ENCODE measurements around the gene PNP.

DNA sequence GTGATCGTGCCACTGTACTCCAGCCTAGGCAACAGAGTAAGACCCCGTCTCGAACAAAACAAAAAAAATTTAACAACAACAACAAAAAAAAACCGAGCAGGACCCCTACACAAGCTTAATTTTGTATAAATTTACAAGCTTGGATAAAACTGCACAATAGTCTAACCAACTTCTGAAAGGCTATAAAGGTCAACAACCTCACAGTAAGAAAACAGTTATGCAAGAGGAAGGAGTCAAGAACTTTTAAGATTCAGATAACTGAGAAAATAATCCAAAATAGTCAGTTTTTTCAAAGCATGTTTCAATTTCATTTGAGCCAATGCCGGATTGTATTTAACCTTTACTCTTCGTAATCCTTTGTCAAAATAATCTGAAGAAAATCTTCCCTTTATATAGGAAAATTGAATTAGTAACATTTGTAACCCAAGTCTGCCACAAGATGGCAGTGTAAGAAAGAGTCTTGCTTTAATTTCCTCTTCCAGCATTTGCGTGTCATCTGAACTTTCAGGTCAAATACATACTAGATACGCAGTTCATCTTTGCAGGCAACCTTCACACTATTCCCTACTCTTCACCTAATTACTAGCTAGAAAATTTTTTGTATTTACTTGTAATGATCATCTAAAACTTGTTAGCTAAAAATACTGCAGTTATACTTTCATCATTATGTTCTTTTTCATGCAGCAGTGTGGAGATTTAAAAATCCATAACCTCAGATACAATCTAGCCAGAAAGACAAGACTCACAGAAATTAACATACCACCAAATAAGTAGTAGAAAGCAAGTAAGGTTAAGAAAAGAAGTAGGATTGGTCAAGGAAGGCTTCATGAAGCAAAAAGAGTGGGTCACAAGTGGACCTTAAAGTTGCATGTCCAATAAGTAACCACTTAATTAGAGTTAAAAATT lies 5.8 kb downstream of the CCNB1IP1 start:
- PRO-cap = no peak

DNA sequence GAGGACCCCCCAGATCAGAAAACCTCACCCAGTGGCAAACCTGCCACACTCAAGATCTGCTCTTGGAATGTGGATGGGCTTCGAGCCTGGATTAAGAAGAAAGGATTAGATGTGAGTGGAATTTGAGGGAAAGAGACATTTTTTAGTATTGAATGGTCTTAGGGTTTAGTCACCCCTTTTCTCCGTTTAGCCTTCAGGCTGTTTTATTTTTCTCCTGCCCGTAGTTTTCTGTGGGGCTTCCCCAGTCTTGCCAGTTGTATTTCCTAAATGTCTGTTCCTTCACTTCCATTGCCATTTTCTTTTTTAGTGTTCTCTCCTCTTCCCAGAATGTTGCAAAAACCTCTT lies 937 bp downstream of the APEX1 start:
- PRO-cap = no peak

GRCh38 chr14:20457741-20458854 lies 3.1 kb downstream of the APEX1 start:
- PRO-cap = no peak

- PRO-cap = unidirectional peak, plus-strand start at chr14:20461993
These were observed 553 bp upstream of the PIP4P1 start for GRCh38 chr14:20461855-20462118.

- PRO-cap = bidirectional peak, plus-strand start at chr14:20469406, minus-strand start at chr14:20469180
These were observed at the start of gene PNP for GRCh38 chr14:20468956-20469939. Gene PNP (plus strand): TSS chr14:20469406.

GRCh38 chr14:20625106-20625956 lies 16.2 kb downstream of the OR6S1 start:
- PRO-cap = no peak

- PRO-cap = no peak
These were observed 8.7 kb downstream of the OR6S1 start for GRCh38 chr14:20632705-20633311.

DNA sequence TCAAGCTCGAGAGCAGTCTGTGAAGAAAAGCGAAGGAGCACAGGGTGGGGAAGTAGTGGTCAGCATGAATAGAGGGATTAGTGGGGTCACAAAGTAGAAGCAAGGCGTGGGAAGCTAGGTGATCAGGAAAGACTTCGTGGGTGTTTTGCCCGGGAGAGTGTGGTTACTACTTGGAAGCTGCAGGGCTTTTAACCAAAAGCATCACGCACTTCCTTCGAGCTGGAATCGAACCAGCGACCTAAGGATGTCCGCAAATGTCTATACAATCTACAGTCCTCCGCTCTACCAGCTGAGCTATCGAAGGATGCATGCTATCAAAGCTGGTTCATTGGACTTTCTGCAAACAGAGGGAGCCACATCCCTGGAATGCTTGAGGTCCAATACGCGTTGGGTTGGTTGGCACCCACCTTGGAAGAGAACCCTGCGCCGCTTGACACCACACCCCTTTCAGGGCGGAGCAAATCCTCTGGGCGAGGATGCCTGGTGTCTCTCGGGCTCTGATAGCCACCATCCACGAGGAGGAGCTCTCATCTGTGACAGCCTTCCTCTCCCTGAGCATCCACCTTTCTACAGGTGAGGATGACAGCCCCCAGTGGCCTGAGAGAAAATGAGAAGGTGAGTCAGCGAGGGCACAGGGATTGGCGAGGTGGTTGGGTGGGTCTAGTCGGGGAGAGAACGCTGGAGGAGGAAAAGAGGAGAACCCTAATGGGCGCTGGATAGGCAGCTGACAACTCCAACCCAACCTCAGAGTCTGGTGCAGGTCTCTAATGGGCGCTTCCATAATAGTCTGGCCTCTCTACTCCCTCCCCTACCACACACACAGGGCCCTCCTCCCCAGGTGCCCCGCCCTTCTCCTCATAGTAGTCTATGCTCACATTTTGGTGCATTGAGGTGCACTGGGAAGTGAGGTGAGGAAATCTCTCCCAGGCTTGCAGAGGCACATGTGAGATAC lies 16.0 kb upstream of the OR6S1 start:
- PRO-cap = no peak

- PRO-cap = no peak
These were observed 4.3 kb upstream of the RNASE4 start for GRCh38 chr14:20680042-20680418.

- PRO-cap = unidirectional peak, minus-strand start at chr14:20686693
These were observed 2.1 kb upstream of the ANG start for GRCh38 chr14:20686451-20686930.

DNA sequence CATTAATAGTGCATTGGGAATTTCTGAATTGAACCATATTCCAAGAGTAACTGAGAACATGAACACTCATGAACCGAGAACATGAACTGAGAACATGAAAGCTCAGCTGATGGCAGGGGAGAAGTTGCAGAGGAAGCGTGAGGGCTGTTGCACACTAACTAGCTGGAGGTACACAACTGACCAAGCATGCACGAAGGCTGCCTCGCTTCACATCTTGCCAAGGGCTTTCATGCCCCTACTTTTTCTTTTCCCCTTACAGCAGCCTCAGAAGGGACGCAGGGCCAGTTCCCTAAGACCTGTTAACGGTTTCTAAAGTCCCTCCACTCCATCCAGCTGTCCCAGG lies 4.3 kb downstream of the RNASE1 start:
- PRO-cap = no peak

DNA sequence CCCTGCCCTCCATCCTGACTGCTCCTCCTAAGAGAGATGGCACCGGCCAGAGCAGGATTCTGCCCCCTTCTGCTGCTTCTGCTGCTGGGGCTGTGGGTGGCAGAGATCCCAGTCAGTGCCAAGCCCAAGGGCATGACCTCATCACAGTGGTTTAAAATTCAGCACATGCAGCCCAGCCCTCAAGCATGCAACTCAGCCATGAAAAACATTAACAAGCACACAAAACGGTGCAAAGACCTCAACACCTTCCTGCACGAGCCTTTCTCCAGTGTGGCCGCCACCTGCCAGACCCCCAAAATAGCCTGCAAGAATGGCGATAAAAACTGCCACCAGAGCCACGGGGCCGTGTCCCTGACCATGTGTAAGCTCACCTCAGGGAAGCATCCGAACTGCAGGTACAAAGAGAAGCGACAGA lies 802 bp downstream of the RNASE7 start:
- PRO-cap = no peak

DNA sequence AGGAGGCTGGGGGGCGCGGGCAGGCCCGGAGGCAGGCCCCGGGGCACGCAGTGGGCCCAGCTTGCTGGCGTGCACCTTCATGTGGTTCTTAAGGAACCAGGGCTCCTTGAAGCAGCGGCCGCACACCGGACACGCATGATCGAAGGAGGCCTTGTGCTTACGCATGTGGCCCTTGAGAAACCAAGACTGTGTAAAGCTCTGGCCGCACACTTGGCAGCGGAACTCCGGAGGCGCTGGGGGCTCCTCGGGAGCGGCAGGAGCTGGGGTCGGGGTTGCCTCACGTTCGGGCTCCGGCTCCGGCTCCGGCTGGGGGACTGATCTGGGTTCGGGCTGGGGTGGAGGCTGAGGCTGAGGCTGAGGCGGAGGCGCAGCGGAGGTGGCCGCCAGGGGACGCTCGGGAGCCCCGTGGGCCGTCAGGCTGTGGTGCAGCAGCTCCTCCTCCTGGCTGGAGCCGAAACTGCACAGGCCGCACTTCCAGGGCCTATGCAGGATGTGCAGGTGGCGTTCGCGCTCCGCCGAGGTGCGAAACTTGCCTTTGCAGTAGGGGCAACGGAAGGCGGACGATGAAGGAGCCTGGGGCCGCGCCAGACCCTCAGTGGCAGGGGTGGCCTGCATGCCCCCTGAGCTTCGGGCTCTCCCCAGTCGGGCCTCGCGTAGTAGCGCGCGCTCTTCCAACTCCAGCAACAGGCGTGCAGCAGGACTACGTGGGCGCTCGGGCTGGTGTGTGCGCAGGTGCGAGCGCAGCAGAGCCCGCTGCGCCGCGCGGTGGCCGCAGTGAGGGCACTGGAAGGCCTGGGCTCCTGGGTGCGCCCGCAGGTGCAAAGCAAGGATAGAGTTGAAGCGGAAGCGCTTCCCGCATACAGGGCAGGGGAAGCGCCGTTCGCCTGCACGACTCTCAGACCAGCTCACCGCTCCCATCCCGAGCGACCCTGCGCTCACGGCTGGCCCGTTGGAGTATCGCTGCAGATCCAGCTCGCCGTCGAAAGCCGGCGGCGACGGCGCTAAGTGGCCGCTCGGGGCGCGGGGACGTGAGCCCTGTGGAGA lies 5.9 kb downstream of the ZNF219 start:
- PRO-cap = no peak

DNA sequence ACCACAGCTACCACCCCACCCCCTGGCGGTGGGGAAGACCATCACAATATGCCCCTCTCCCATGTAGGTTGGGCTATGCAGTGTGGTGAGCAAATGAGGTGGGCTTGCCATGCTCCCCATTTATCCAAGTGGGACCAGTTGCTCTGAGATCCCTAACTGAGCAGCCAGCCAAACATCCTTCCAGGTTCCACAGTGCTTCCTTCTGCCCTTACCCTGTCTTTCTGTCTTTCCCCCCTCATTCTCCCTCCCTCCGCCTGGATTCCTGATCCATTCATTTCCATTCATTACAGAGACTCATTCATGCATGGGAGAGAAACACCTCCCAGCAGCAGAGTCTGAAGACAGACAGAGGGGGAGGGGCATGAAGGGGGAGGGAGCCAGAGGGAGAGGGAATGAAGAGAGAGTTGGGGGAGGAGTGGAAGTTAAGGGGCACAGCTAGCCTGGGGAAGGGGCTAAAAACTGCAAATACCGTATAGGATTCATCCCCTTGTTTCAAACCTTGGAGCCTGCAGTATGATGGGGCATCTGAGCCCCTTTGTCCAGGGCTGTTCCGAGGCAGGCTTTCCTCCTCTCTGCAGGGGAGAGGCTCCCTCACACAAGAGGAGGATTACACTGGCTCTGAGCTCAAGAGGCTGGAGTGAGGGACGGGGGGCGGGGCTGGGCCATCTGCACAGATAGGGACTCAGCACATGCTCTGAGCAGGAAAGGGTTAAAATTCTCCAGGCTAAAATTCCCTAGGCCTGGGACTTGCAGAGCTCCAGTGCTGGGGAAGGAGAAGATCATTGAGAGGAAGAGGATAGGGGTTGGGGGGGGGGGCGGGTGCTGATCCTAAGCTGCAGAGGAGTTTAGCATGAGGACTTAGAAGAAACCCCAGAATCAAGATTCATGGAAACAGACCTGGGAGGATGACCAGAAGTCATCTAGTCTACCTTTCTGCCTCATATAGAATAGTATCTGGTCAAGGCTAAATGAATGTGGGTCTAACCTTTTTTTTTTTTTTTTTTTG lies 4.2 kb downstream of the ZNF219 start:
- PRO-cap = no peak

DNA sequence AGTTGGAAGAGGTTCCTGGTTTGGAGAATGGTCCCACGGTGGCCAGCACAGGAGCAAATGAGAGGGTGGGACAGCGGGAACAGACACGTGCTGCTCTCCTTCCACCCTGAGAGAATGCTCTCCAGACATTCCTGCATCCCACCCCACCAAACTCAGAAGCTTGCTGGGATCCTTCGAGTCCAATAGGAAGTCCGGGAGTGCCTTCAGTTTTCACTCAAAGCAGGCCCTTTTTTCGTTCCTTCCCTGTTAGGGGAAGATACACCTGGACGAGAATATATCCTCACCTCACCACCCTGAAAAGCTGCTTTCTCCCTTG lies 2.2 kb downstream of the TMEM253 start:
- PRO-cap = no peak

- PRO-cap = no peak
These were observed 46.6 kb upstream of the OR5AU1 start for GRCh38 chr14:21202158-21203136.

DNA sequence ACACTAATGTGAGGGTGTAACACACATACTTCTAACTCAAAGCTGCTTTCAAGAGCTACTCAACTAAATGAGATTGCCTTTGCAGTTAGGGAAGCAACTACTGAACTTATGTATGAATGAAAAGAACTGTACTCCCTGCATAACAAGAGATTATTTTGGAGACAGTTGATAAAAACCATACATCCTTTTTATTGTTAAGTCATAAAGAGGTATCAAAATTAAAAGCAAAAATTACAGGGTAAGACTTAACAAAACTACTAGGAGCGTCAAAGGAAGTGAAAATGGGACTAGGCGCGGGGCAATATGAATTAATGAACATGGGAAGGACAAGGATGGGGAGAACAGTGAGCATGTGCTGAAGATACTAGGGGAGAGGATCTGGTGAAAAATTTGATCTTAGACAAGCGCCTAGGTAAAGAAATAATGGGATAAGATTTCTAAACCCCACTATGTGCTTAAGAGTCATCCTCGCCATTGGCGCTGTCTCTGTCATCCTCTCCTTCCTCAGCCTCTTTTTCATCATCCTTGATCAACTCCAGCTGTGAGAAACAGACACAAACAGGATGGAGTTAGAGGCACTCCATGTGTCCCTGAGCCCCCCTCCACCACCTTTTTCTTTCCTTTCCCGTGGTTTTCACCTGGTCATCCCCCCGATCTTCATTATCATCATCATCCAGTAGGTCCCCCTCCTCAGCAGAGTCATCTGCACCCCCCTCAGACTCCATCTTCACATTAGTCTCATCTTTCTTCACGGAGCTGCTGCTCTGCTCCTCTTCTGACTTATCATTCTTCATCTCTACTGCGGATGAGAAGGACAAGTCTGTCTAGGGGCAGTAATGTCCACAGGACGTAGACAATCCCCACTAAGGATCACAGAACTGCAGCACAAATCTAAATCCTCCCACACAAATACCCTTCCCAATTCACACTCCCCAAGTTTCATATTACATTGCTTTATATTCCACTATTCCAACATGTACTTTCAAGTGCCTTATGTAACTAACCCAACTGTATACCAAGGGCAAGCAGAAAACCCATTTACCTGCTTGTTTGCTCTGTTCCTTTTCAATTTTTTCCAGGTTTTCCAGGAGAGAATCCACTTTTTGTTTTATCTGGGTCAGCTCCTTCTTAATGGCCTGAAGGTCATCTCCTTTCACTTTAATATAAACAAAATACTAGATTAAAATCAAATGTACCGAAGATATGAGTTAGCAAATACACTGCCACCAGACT lies 55.3 kb upstream of the OR5AU1 start:
- PRO-cap = no peak

- PRO-cap = no peak
These were observed 44.6 kb downstream of the HNRNPC start for GRCh38 chr14:21224143-21225481.

- PRO-cap = no peak
These were observed 749 bp downstream of the HNRNPC start for GRCh38 chr14:21268206-21269180.

DNA sequence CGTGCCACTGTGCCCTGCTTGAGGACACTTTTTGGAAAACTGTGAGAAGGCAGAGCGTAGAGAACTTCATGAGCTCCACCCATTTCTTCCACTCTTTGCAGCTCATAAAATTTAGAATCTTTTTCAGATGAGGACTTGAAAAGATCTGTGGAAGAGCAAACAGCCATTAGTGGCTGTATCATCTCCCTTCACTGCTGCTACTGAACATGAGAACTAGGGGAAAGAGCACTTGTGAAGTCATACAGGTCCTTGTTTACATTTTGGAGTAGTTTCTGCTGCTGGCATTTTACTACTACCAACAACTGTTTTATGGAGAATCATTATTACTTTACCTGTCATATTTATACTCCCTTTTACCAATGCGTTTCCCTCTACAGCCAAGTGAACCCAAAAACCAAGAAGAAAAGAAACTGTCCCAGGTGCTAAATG lies 41.0 kb downstream of the RPGRIP1 start:
- PRO-cap = no peak